Bronchus (tissue), 1 donor: Measurements from ENCODE around the gene NT5M.

- PRO-cap, result no peak
Measured at GRCh38 chr17:17031952-17032416, 10.3 kb upstream of the MPRIP start.

DNA sequence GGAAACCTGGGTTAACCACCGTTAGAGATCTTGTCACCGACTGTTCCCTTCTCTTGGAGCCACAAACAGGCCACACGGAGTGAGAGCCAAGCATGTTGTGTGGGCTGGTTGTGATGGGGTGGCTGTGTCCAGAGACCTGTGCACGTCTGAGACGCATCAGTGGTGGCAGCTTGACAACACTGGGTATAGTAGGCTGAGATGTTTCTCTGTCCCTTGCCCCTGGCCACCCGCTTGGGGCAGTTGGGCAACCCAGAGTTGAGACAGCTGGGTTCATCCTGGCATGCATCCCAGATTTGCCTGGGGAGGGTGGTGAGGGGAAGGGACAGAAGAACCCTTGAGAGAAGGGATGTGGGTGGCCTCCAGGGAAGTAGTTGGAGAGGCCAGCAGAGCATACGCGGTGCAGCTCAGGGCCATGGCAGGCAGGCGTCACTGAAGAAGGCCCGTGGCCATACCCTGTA lies 21.5 kb downstream of the MPRIP start:
- PRO-cap, result no peak

- PRO-cap, result no peak
Measured at GRCh38 chr17:17164118-17165350, 41.6 kb downstream of the PLD6 start.

DNA sequence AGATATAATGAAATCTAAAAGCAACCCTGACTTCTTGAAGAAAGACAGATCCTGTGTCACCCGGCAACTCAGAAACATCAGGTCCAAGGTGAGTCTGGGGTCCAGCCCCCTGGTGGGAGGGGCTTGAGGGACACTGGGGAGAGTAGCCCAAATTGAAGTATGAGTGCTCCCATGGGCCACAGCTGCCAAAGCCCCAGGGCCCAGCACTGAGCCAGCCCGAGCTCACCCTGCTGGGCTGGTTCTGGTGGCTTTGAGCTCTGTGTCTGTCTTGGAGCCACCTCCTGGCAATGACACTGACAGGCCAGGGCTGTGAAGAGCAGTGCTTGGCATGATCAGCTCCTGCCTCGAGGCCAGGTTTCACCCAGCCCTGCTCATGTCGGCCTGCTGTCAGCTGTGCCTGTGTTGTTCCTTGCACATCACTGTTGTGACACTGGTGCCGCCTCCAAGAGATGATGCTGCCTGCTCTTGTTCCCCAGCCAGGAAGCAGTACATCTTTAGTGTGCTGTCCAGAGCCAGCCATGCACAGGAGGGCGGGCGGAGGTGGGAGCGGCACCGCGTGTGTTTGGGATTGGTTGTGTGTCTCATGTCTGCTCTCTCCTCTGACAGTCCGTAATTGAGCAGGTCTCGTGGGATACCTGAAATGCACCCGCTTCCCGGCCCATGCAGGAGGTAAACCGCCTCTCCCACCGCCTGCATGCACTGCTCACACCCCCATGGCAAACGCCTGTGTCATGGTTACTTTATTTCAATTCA lies 26.0 kb downstream of the PLD6 start:
- PRO-cap, result no peak

- PRO-cap, result bidirectional peak, plus-strand start at chr17:17301458, minus-strand start at chr17:17301229
Measured at GRCh38 chr17:17301152-17301610, 2.0 kb upstream of the NT5M start.

- PRO-cap, result bidirectional peak, plus-strand start at chr17:17303349, minus-strand start at chr17:17303270
Measured at GRCh38 chr17:17302821-17303449, at the start of gene NT5M. Gene NT5M, plus strand, starts transcription at chr17:17303373.

DNA sequence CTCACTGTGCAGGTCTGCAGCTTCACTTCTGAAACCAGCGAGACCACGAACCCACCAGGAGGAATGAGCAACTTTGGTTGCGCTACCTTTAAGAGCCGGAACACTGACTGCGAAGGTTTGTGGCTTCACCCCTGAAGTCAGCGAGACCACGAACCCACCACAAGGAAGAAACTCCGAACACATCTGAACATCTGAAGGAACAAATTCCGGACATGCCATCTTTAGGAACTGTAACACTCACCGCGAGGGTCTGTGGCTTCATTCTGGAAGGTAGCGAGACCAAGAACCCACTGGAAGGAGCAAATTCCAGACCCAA lies 84.7 kb upstream of the MED9 start:
- PRO-cap, result no peak

DNA sequence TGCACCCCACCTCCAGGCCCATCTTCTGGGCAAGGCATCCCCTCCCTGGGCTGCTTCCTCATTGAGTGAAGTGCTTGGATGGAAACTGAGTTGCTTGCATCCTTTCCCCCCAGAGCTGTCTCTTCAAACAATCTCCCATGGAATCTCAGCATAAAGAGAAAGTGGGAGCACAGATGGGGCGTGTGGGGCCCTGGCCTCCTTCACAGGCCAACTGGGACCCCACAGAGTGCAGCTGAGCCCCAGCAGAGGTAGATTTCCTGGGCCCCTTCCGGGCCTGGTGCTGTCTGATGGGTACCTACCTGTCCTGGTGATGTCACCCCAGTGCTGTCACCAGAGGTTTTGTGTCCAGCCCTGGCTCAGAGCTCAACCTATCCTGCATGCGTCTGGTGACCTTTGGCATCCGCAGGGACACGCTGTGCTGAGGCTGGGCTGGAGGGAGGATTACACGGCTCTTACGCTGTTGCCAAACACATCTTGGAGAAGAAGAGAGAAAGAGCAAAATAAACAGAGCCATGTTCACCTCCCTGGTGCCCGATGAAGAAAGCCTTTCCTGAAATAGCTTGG lies 70.7 kb upstream of the MED9 start:
- PRO-cap, result bidirectional peak, plus-strand start at position 503 of the sequence, minus-strand start at position 259 of the sequence

DNA sequence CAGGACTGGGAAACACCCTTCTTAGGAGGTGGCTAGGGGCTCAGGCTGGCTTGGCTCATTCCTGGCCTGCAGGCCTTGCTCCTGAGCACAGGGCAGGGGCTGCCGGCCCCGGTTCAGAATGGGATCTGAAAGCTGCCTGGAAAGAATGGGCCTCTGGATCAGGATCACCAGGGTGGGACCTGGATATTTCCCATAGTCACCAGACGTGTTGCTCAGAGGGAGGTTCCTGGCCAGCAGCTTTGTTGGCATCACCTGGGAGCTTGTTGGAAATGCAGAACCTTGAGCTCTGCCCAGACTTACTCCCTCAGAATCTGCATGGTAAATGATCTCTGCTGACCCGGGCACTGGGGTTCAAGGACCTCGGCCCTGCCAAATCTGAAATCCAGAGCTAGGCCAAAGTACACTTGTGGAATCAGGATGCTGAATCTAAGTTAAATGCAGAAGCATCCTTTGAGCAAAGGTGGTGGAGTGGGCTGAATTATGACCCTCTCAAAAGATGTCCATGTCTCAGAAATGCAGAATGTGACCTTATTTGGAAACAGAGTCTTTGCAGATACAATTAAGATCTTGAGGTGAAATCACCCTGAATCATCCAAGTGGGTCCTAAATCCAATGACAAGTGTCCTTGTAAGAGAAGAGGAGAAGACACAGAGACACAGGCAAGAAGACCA lies 29.4 kb upstream of the MED9 start:
- PRO-cap, result no peak

GRCh38 chr17:17490895-17492212 lies 4.8 kb downstream of the RASD1 start:
- PRO-cap, result bidirectional peak, plus-strand start at chr17:17492080, minus-strand start at chr17:17491841

DNA sequence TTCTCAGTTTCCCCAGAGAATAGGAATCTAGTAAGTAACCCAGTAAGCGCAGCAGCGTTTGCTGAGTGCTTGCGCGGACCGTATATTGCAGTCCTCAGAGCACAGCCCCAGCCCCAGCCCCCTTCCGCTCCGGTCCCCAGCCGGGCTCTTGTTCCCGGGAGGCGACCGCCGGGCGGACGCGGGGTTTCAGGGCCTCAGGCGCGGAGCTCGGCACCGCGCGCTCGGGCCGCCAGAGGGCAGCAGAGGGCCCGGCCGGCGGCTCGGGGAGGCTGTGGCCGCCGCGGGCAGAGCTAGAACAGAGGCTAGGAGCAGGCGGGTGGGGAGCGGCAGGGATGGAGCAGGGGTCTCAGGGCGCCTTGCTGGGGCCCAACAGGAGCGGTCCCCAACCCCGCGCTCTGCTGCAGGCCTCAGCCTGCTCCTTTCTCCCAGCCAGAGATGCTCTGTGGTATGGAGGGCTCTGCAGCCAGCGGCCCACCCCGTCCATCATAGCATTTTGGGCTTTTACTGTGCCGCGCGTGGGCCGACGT lies 618 bp upstream of the RASD1 start:
- PRO-cap, result bidirectional peak, plus-strand start at position 293 of the sequence, minus-strand start at position 150 of the sequence

- PRO-cap, result bidirectional peak, plus-strand start at chr17:17536174, minus-strand start at chr17:17536078
Measured at GRCh38 chr17:17535926-17536457, 39.8 kb upstream of the RASD1 start.

DNA sequence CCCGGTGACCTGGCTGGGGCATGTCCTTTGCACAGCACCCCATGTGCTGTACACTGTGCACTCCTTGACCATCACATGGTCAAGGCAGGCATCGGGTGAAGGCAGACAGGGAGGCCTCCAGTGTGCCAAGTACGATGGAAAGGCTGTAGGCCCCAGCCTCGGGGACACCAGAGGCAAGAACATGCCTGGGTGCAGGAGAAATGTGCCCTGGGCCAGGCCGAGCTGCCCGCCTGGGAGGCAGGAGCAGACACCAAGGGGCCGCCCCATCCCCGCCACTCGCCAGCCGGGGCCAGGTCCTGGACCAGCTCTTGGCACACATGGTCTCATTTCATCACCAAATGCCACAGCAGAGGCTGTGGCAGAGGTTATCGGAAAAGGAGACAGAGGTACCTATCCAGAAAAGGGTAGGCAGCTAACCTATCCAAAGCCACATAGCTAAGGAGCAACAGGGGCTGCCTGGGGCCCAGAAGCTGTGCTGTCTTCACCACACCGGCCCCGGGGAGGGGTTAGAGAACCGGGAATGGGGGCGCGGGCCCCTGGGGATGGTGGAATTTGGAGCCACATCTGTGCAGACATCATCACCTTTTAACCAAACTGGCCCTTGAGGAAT lies 31.3 kb downstream of the PEMT start:
- PRO-cap, result no peak

DNA sequence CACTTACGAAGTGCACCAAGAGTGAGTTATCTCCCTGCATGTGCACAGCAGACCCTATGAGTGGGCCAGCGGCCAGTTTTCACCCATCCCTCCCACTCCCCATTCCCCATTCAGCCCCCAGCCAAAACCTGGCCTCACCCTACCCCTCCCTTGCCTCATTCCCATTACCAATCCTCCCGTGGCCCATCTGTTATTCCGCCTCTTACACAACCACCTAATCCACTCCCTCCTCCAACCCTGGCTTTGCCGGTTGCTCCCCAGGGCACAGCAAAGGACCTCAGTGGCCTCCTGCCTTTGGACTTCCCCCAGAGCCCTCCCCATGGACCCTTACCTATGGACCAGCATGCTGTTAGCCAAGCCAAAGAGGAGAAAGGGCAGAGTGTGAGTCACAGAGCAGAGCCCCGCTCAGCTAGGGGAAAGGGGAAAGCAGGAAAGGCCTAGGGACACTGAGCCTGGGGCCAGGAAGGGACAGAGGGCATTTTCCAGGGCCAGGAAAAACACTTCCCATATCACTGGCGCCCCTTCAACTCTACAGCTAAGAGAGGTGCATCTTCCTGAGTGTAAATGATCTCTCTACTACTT lies 10.8 kb downstream of the PEMT start:
- PRO-cap, result no peak

- PRO-cap, result bidirectional peak, plus-strand start at chr17:17693847, minus-strand start at chr17:17693881
Measured at GRCh38 chr17:17693037-17694235, 12.2 kb downstream of the RAI1 start.

DNA sequence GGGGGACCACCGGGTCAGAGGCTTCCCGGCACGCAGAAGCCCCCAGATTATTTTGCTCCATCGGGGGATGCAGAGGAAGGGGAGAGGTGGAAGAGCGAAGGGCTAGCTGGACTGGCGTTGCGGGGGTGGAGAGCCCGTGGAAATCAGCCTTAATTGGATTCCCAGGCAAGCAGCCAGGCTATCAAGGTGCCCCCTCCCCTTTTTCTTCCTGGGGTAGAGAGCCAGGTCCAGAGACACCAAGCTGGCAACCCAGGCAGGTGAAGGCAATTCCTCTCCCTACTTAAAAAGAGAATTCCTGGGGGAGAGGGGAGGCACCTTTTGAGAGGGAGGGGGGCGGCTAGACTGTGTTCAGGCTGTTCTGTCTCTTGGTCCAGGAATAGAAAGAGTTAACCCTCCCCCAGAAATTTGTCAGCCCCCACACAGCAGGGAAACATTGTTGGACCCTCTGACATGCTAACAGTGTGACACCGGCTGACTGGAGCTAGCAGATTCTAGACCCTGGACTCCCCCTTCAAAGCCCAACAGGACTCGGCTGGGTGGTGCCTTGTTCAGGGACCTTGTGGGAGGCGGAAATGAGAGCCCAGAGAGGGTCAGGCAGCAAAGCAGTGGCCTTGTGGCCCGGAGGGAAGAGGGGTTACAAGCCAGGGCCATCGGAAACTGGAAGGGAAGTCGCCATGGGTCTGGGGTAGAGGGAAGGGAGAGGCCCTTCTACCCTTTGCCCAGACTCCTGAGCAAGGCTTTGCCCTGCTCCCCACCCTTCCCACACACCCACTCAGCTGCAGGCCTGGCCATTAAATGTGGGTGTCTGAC lies 44.5 kb downstream of the RAI1 start:
- PRO-cap, result no peak

DNA sequence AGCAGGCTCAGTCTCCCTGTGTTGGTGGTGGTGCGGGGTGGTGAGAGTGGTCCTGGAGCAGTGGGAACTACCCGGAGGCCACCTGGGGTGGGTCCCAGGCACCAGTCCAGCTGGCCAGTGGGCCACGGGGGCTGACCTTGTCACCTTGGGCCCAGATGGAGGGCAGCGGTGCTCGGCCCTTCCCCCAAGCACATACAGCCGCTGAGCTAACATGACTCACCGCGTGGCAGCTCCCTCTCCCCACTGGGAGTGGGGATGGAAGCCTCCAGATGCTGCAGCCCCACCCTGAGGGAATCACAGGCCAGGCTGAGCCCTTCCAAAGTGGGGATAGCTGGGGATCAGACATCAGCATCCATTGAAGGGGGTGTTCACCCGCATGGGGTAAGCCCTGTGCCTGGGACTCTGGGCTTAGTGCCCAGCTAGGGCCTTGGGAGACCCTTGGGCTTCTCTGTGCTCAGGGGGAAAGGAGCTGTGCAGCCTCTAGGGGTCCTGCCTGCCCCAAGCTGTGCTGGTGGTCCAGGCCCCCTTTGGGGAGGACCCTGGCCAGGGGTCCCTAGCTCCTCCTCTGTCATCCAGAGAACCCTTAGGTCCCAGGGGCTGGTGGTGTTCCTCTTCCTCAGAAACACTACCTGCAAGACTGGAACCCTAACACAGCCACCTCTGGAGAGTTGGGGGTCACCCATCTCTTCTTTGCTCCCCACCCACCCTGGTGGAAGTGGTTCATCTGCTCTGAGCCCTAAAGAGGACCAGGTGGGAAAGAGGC lies 58.7 kb downstream of the RAI1 start:
- PRO-cap, result no peak

DNA sequence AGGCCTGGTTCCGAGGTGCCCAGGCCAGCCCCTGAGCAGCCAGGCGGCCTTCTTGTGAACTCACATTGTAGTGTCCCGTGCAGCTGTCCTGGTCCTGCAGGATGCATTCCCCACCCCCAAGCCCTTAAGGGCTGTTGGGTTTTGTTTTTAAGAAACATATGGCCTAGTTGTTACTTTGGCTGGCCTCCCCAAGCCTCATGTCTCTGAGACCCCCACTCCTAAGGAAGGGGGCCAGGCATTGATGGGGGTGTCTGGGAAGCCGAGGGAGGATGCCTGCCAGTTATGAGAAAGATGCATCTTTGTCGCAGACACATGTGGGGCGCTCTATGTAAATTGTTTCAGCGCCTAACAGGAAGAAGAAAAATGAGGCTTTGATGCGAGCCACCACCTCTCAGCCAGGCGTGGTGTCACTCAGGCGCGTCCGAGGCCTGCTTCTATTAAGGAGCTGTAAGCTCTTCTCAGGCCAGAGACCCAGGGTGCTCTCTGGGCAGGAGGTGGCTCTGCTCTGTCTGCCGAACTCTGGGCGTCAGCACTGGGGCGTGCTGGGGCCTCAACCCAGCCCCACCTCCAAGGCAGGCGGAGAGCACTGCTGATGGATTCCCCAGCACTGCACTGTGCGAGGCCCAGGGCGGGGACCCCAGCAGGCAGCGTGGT lies 70.6 kb downstream of the SREBF1 start:
- PRO-cap, result no peak

DNA sequence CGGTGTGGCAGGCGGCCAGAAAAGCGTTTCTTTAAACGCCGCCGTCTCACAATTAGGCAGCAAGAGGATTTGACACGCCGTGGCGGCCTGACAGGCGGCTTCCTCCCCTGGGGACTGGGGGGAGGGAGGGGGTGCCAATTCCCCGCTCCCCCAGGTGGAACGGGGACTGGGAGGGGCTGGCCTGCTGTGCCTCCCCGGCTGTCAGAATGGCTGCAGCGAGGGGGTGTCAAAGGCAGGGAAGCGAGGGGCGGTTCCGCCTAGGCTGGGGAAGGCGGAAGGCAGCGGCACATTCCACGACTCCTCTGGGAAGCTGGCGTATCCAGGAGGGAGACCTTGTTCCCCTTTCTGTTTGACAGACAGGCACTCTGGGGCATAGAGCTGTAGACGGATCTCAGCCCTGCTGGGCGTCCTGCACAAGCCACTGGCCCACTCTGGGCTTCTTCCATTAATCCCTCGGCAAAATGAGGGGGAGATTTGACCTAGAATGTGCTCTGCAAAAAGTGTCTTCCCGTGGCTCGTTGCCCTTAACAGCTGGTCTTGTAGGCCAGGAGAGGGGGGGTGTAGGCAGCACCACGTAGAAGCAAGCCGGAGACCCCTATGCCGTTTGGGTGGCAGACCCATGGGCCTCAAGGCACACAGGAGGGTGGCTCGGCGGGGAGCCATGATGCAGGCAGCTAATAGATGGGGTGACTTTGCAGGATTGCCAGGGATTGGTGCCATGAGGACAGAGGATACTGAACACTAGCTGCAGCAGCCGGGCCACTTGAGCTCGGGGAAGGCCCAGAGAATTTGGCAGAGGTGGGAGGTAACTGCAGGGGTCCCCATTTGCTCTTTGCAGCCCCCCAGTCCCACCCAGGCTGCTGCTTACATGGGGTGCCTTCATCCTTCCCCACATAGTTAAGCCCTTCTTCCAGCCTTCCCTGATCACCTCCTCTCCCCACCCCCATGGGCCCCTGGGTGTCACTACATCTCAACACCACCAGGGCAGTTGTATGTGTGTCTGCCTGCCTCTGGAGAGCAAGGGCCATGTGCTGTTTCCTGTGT lies 52.4 kb downstream of the SREBF1 start:
- PRO-cap, result no peak

GRCh38 chr17:17841458-17841684 lies 4.6 kb upstream of the SREBF1 start:
- PRO-cap, result no peak